Mesangial cell (primary cell): Measurements from ENCODE around the gene CKS2.

- RAMPAGE, long total RNA: no peak
Measured at GRCh38 chr9:86023949-86024645, 75.3 kb downstream of the GOLM1 start.

DNA sequence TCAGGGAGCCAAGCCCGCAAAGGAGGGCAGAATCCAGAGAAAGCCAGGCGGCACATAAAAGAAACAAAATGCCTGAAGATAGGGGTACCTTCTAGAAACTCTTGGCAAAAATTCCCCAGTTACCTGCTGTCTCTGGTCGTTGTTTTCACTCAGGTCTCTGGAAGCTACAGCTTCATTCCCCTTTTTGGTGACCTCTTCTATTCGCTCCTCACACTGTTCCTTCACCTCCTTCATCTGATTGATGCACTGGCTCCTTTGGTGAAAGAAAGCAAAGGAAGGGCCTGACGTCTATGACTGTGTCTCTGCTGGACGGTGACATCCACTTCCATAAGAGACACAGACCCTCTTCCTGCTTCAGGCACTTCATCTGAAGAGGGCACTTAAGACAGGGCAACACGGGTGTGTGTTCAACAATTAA, 58.7 kb downstream of the GOLM1 start:
- RAMPAGE, long total RNA: start-site peak on the minus strand centred at position 232 of the sequence, 13 bp wide, 26 reads

GRCh38 chr9:86442323-86442849, 88.2 kb upstream of the TUT7 start:
- RAMPAGE, long total RNA: no peak

- RAMPAGE, long total RNA: no peak
Measured at GRCh38 chr9:86707959-86708563, 239.2 kb downstream of the GAS1 start.

- RAMPAGE, long total RNA: no peak
Measured at GRCh38 chr9:86715045-86715479, 232.2 kb downstream of the GAS1 start.

GRCh38 chr9:86732378-86733107, 214.8 kb downstream of the GAS1 start:
- RAMPAGE, long total RNA: no peak

DNA sequence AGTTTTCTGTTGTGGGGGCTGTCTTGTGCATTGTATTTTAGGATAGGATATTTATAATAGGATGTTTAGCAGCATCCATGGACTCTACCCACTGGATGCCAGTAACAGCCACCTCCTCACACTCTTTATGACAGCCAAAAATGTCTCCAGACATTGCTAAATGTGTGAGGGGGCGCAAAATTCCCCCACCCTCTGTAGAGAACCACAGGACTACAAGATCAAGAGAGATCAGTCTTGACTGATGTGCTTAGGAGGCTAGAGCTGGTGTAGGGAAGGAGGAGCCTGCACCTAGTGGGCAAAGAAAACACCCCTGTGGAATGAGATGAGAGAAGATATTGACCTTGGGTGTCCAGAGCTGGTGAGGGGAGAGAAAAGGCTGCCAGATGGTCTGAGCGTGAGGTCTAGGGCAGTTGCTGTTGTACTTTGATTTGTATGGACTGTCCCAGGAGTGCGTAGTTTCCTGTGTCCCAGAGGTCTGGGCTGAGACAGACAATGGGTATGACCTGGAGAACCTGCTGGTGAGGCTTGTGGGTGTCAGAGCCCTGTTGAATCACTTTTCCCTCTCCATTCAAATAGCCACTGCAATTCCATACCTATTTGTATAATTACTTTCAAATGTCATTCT, 16.3 kb downstream of the DAPK1 start:
- RAMPAGE, long total RNA: no peak

DNA sequence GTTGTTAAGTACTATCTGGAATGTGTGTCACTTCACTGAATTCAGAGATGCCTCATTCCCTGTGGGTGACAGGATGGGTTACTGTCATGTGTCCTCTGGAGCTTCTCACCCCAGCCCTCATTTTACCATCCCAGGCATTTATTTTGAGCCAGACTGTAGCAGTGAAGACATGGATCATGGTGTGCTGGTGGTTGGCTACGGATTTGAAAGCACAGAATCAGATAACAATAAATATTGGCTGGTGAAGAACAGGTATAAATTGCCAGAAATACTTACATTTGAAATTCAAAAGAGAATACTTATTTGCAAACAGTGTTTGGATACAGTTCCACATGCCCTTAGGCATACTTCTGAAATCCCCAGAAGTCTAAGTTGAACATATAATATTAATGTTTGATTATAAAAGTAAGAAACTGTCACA, 4.3 kb downstream of the CTSL start:
- RAMPAGE, long total RNA: no peak

GRCh38 chr9:87886335-87886660, 3.6 kb downstream of the SPATA31E1 start:
- RAMPAGE, long total RNA: no peak

- RAMPAGE, long total RNA: no peak
Measured at GRCh38 chr9:87909564-87910173, 27.0 kb downstream of the SPATA31E1 start.

- RAMPAGE, long total RNA: no peak
Measured at GRCh38 chr9:88113573-88114184, 24.6 kb downstream of the SPATA31C2 start.

- RAMPAGE, long total RNA: no peak
Measured at GRCh38 chr9:88193620-88194145, 55.4 kb upstream of the SPATA31C2 start.

DNA sequence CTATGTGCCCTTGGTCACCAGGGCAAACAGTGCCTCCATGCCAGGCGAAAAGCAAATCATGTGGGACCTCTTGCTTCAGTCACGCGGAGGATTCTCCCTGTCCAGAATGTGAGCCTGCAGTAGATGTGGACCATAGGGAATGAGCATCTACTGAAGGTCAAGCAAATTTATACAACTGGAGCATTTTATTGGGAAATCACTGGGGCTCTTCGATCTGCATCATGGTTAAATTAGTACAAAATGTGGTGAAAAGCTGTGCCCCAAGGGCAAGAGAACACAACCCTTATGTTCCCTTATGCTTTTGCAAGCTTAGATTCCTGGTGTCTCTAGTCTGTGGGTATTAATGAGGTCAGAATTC, 111.5 kb downstream of the NXNL2 start:
- RAMPAGE, long total RNA: no peak

DNA sequence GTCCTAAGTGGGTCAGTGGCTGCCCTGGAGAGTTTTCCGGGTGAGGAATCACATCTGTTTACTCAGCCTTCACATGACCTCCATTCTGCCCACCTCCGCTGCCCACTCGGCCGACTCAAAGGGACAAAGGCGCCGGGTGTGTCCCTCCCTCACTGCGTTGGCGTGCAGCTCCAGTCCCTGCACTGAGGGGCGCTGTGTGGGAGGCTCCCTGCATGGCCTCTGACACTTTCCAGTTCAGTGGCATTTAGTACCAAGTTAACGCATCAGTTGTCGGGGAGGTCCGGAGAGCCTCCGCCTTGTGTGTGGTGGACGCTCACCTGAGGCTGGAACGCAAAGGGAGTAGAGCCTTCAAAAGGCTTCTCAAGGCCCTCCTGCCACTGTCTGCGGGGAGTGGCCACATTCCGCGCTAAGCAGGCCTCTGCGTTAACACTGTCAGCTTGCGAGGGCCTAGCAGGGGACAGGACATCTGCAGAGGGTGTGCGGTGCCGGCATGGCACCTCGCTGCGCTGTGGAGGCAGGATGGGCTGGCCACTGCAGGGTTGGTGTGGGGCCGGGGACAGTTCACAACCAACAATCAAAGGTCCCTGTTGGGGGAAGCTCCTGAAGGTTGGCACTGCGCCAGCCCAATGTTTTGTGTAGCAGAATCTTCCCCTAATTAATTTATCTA, 171.6 kb downstream of the NXNL2 start:
- RAMPAGE, long total RNA: no peak

DNA sequence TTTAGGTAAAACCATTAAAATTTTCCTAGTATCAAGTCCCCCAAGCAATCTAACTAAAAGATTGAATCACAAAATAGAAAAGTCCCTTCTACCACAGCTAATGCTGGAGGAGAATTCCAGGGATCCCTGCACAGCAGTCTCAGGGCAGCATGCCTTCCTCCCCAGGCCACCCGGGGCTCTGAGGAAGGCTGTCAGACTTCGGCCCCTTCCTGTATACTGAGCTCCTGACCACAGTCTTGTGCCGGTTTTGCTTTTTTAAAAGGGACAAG, 211.7 kb downstream of the NXNL2 start:
- RAMPAGE, long total RNA: no peak

DNA sequence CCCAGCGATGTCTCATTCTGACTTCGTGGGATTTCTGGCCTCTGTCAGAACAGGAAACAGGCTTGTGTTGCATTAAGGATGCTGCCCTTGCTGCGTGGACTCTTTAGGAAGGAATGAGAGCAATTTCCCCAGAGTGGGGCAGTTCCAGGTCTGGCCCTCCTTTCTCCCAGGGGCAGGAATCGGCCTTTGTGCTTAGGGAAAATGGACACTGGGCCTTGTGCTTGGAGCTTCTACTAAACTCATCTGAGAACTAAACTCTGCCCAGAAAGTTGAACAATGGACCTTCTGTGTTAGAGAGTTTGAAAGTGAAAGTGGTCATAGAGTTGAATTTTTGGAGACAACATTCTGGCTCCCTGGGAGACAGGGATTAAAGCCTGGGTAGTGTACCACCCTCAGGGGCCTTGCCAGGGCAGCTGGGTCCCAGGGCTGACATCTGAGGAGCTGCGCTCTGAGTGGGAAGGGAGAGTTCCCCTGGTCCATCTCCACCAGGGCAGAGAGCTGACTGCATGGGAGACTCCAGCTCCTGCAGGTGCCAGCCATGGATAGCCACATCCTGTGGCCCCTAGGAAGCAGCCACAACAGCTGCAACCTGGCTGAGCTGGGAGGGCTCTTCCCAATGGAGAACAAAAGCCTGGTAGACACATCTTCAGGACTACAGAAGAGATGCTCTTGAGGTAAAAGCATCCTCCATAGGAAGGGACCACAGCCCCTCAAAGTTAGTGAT, 37.6 kb upstream of the S1PR3 start:
- RAMPAGE, long total RNA: no peak

DNA sequence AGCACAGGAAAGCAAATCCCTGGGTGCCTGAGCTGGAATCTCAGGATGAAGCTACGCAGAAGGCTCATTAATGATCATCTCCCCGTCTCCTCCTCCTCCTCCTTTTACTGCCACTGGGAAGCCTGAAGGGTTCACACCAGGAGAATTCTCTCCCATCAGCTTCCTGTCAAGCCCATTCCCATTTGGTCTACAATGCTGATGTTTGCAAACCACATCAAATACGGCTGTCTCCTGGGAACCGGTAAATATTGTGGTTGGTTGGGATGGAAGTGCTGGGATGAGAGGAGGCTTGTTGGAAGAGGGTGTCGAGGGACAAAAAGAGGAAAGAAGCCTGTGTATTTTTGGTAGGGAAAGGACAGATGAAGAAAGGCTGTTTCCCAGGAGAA, 13.3 kb upstream of the S1PR3 start:
- RAMPAGE, long total RNA: no peak

- RAMPAGE, long total RNA: no peak
Measured at GRCh38 chr9:89007864-89008274, 16.6 kb downstream of the S1PR3 start.

DNA sequence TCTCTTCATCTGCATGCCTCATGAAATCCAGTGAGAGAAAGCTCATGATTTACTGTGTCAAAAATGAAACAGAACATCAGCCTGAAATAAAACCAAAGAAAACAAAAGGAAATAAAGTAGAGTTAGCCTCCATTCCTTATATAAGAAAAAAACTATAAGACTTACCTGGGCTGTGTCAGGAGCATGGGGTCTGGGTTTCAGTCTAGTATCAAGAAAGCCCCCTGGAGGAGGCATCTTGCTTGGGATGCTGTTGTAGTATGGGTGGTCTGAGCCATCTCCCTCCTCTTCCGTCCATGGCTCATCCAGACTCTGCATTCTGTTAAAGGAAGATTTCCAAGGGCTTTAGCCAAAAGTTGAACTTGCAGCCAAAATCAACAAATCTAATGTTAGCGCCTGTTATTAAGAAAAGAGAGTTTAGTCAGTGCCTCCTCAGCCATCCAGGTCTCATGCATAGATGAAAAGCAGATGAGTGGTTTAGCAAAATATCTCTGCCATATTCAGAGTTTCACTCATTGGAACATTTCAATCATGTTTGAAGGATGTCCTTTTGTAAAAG, 55.5 kb downstream of the S1PR3 start:
- RAMPAGE, long total RNA: no peak

DNA sequence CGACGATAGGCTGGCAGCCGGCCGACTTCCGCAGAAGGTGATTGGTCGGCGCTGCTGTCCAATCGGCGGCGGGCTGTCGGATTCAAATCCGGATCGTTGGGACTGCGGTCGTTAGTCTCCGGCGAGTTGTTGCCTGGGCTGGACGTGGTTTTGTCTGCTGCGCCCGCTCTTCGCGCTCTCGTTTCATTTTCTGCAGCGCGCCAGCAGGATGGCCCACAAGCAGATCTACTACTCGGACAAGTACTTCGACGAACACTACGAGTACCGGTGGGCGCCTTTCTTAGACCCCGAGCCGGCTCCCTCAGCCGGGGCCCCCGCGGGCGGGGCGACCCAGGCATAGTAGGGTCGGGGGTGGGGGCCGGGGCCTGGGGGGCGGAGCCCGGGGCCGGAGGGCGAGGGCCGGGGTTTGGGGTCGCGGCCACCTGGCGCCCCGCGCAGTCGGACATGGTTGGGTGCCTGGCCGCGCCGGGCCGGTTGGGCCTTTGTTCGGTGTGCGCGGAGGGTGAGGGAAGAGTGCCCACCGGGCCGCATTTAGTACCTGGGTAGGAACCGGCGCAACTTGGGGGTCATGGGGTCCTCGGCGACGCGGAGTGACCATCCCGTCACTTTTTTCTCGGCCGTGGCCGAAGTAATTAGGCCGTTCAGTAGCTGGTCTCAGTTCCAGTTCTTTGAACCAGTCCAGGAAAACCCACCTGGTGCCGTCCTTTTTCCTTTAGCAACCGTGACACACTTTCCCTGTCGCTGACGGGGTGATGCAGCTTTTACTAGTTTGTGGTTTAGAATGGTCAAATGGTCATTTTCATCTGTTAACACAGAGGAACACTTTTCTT, at the start of gene CKS2:
CKS2 (plus strand) TSS at position 111 of the 830 bp plus-strand sequence.
- RAMPAGE, long total RNA: no peak